Measurements from ENCODE around the genes AHSP and TP53TG3C.

- RRBS, 2 experiments: no CpG with 5 or more reads among the region's 3 CpGs
Measured at GRCh38 chr16:31478984-31479406, 3.9 kb upstream of the SLC5A2 start.

GRCh38 chr16:31527797-31528456 lies at the start of gene AHSP:
AHSP (plus strand) TSS chr16:31527900.
- RRBS, 2 experiments: no CpG with 5 or more reads among the region's 10 CpGs

- RRBS, 2 experiments: 4 to 18% methylated on average over 37 of the region's 64 CpGs
Measured at GRCh38 chr16:31537259-31538095, 9.8 kb downstream of the AHSP start.

DNA sequence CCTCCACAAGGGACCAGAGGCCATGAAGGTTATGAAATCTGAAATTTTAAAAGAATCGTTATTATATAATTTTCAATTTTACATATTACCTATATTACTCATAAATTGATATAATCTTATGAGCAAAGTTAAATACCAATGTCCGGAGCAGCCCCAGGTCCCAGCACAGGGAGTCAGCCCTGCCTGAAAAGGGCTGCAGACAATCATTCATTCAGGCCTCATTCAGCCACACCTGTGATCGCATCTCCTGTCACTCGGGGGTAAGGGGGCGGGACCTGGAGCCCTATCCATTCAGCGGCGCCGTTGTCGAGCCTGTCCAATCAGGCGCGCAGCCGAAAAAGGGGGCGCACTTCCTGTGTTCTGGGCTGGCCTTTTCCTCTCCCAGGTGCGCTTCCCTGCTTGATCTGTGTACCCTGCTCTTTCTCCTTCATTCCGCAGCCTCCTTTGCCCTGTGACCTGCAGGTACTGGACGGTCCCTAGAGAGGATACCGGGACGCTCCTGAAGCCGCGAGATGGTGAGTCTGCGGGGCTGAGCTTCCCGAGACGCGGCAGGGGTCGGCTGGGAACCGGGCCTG lies 12.7 kb upstream of the KRBOX5 start:
- RRBS, 2 experiments: under 1 to 2% methylated on average over 9 of the region's 26 CpGs

DNA sequence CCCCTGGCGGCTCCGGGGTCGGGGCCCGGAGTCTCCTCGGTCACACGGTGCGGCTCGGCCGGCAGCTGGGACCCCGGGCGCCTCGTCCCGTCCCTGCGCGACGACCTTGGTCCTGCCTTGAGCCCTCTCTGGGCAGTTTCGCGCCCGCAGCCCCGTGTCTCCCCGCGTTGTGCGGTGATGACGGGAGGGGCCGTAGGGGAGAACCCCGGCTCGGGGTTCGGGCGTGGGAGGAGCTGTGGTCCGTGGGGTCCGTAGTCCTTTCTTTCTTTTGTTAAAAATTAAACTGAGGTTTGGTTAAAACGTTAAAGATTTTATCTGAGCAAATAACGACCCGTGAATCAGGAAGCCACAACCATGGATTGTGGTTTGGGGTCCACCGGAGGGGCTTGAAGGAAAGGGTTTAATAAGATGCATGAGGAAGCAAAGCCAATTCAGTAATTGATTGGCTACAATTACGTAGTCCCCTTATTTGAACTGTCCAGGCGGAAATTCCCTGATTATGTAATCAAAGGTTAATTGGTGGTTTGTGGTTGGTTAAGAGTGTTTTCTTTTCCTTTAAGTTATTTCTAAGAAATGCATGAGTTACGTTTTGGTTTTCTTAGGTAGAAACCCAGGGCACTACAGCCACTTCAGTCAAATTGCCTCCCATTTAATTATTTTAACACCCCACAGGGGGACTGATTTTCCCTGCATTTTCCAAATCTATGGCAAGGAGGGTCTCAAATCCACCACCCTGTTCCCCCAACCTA lies 12.1 kb upstream of the KRBOX5 start:
- RRBS, 2 experiments: no CpG with 5 or more reads among the region's 38 CpGs

DNA sequence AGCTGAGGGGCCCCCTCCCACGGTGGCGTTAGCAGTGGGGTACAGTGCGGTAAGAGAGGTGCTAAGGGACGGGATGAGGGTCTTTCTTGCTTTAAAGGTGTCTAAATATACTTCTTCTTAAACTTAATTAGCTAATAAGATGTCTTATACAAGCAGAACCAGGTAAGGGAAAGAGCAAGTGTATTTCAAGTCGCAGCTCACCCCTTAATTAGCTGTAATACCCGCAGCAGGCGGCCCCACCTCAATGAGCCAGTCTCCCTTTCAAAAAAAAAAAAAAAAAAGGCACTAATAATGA lies 267 bp upstream of the ZNF267 start:
- RRBS, 2 experiments: no CpG with 5 or more reads among the region's 7 CpGs

DNA sequence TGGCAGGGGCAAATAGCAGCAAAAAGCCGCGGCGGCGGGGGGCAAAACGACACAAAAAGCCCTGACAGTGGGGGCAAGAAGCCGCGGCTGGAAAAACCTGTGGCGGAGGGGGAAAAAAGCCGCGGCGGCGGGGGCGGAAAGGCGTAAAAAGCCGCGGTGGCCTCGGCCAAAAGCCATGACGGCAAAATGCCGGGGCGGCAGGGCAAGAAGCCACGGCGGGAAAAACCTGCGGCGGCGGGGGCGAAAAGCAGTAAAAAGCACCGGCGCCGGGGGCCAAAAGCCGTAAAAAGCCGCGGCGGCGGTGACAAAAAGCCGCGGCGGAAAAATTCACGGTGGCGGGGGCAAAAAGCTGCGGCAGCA lies 167.7 kb upstream of the TP53TG3D start:
- RRBS, 2 experiments: under 1 to 1% methylated on average over 5 of the region's 40 CpGs

DNA sequence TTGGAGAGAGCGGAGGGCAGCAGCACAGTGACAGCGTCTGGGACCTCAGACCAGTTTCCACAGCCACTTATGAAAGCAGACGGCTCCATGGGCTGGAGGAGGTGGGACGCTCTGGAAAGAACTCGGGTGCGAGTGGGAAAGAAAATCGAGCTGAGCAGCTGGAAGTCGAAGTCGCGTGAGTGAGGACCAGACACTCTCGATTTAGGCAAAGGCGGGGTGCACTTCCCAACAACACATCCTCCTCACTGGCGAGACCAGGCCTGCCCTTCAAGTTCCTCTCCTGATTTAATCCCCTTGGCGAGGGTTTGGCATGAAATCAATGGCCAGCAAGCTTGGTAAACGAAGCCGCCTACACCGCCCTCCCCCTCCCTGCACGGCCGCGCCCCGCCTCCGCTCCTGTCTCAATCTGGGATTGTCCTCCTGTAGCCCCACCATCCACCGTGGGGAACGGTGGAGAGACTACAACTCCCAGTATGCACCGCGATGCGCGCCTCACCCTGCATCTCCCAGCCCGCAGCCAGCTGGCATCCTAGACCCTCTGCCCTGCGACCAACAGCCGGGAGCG lies at the start of gene TP53TG3C:
TSS of gene TP53TG3C (plus strand) at position 416 of the 565 bp plus-strand sequence.
- RRBS, 2 experiments: no CpG with 5 or more reads among the region's 32 CpGs

- RRBS, 2 experiments: no CpG with 5 or more reads among the region's 17 CpGs
Measured at GRCh38 chr16:35207423-35207715, 1748.0 kb downstream of the TP53TG3F start.

DNA sequence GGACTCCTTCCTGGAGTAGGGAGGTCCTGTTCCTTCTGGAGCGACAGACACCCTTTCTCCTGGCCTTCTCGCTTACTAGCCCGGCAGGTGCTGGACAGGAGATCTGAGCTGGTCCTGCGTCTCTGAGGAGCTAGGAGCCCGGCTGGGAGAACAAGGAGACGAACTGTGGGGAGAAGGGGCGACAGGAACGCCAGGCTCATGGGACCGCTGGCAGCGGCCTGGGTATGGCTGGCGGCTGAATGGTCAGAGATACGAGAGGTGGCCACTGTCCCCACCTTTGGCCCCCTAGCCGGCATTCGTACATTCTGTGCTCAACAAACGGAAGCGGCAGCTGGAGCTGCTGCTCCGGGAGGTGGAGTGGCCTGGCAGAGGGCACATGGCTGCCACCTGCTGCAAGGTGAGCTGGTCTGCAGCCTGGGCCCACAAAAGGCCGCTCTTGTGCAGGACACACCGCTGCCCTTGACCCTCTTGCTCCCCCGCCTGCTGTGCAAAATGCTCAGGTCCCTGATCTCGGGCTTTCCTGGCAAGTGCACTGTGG lies 2066.7 kb downstream of the TP53TG3F start:
- RRBS, 2 experiments: 81 to 87% methylated on average over 8 of the region's 21 CpGs

GRCh38 chr16:46737761-46738291 lies 10.3 kb downstream of the MYLK3 start:
- RRBS, 2 experiments: no CpG with 5 or more reads among the region's 11 CpGs

GRCh38 chr16:46843862-46844392 lies 12.9 kb upstream of the C16orf87 start:
- RRBS, 2 experiments: no CpG with 5 or more reads among the region's 43 CpGs

DNA sequence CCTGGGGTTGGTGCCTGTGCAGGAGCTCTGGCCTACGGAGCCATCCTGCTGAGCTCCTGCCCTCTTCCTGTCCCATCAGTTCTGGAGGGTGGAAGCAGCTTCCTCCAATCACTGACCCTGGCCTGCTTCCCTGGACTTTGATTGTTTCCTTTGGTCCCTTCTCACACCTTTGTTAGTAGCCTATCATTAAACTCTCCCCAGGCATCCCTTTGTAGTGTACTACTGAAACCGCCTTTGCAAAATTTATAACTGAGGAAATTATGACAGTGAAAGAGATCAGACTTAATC lies 21.2 kb upstream of the C16orf87 start:
- RRBS, 2 experiments: no CpG with 5 or more reads among the region's 2 CpGs

DNA sequence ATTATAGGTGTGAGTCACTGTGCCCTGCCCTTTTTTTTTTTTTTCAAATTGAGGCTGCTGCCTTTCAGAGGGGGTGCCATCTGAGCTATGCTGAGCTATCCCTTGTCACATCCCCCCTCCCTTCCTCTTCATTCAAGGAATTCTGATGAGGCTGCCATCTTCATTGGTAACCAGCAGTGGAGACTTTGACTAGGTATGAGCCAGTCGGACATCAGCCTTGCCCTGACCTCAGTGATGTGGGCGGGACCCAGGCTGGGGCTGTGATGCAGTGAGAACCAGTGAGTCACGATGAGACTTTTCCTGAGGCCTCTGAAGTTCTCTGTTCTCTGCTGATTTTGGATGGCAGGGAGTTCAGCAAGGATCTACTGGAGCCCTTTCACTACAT lies 24.4 kb upstream of the GPT2 start:
- RRBS, 2 experiments: no CpG with 5 or more reads among the region's 3 CpGs

GRCh38 chr16:46918460-46919529 lies 34.6 kb downstream of the GPT2 start:
- RRBS, 2 experiments: 87 to 94% methylated on average over 6 of the region's 33 CpGs

DNA sequence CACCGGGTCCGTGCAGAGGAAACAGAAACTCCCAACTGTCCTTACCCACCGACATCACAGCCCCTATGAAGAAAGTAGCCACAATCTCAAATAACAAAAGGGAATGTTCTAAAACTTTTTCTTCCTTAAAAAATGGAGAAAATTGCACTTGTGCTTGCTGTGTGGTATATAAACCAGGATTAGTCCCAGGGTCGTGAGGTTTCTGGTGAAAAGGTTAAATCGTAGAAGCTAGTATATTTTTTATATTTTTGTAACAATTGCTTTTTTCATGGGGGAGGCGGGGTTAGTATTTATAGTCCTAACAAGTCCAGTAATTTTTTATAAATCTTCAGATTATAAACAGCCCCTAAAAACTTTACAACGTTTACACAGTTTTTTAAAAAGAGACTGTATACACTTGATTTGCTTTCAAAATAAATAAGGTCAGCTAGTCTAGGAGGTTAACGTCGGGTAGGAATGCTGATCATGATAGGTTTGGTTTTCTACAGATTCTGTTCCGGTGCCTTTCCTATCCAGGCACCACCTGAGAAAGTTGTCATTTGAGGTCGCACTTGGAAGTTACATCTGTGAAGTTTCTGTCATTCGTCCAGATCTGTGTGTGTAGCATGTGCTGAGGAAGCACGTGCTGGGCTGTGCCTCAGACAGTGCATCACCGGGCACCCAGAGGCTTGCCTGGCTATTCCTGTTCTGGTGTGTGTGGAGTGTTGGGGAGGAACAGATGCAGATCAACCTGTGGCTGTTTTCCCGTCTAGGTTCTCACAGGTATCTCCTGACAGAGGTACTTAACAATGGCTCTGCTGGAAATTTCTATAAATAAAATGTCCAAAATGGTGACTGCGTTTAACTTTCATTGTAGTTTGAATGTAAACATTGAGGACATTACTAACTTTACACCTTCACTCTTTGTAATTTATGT lies 42.8 kb downstream of the DNAJA2 start:
- RRBS, 2 experiments: no CpG with 5 or more reads among the region's 16 CpGs

DNA sequence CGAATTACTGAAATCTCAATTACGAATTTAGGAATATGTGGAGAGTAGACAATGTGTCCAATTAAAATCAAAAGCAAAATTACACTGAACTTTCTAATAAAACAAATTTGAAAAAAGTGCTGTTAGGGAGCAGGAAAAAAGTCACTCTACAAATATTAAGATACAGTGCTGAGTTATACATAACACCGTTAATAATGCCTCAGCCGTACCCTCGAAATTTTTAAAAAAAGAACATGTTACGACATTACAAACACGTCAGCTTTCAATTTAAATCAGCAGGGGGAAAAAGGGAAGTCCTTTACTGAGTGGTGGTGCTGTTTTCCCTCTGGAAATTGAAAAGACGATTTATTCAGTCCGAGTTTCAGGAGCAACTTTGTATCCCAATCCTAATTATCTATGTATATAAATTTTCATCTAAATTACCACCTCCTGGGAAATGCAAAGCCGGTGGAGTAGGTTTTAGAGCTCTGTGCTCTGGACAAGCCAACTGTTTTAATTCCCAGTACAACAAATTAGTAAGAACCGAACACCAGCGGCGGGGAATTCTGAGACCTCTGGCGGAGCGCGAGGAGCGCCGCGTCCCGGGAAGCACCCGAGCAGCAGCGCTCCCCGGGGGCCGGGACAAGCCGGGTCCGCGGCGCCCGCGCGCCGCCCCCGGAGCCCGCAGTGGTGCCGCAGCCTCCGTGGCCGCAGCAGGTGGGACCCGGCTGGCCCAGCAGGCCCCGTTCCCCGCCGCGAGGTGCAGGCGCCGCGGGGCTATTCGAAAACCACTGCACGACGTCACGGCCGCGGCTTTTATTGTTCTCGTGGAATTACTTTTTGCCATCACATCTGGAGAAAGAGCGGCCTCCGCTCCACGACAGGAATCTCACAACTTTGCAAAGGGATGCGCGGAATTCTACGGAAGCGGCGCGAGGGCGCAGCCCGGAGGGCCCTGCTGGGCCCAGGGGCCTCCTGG lies 1.1 kb downstream of the NETO2 start:
- RRBS, 2 experiments: 1 to 3% methylated on average over 7 of the region's 63 CpGs

GRCh38 chr16:47887483-47888185 lies 268.2 kb downstream of the ABCC12 start:
- RRBS, 2 experiments: no CpG with 5 or more reads among the region's 8 CpGs

DNA sequence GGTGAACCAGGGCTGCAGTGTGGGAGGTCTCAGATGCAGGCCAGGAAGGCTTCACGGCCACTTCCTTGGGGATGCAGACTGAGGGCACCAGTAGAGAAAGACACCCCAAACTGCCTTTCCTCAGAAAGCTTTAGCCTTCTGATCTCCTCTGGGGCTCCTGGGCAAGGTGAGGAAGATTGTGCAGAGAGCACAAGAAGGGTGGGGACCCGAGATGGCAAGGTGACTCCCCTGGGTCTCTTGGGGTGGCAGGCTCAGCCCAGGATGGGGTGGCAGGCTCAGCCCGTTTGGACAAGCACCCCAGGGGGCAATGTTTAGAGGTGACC lies 39.3 kb downstream of the ABCC12 start:
- RRBS, 2 experiments: no CpG with 5 or more reads among the region's 3 CpGs

Measured in NT2/D1 (cell line).